Cardiac muscle cell (in vitro differentiated cells and primary cell): ENCODE measurements around a stretch of chr9.

GRCh38 chr9:129442763-129443423 is 178.0 kb downstream of the C9orf50 start:
- RAMPAGE, long total RNA, result no peak
- RRBS, result no CpG with 5 or more reads among the region's 13 CpGs

DNA sequence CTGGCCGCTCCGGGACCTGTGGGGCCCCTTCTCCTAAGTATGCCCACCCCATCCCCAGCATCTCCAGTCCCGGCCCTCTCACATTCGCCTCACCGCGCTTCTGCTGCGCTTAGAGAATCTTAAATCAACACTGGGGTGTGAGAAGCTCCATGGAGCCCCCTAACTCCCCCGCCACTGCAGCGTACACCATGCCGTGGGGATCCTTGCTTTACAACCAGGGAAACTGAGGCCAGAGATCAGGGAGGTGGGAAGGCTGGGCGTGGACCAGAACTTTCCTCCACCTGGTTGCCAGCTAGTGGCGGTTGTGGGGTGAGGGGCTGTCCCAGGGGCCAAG is 161.3 kb downstream of the C9orf50 start:
- RAMPAGE, long total RNA, result no peak
- RRBS, result 30% methylated on average over 3 of the region's 12 CpGs

- RAMPAGE, long total RNA, result no peak
- RRBS, result no CpG with 5 or more reads among the region's 29 CpGs
These were observed 115.8 kb downstream of the C9orf50 start for GRCh38 chr9:129504806-129505832.

GRCh38 chr9:129548387-129548916 is 72.4 kb downstream of the C9orf50 start:
- RAMPAGE, long total RNA, result no peak
- RRBS, result no CpG with 5 or more reads among the region's 10 CpGs

DNA sequence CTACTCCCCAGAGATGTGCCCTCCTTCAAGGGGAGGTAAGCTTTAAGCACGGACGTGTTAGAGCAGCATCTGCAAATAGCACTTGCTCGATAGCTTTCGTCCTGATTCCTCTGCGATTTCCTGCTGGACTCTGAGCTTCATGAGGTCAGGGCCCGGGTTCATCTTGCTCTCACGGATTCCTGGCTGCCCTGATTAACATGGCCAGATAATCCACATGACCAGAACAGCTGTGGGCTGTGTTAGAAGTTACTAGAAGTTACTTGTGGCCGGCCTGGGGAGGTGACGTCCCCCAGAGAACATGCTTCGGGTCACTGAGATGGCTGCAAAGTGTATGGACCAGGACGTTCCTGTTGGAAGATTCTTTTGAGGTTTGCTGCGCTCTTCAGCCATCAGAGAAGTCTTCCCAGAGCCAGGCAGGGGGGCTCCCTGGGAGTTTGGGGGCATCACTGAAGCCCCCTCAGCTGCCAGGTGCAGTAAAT is 14.4 kb downstream of the C9orf50 start:
- RAMPAGE, long total RNA, result no peak
- RRBS, result 14% methylated on average over 3 of the region's 12 CpGs

DNA sequence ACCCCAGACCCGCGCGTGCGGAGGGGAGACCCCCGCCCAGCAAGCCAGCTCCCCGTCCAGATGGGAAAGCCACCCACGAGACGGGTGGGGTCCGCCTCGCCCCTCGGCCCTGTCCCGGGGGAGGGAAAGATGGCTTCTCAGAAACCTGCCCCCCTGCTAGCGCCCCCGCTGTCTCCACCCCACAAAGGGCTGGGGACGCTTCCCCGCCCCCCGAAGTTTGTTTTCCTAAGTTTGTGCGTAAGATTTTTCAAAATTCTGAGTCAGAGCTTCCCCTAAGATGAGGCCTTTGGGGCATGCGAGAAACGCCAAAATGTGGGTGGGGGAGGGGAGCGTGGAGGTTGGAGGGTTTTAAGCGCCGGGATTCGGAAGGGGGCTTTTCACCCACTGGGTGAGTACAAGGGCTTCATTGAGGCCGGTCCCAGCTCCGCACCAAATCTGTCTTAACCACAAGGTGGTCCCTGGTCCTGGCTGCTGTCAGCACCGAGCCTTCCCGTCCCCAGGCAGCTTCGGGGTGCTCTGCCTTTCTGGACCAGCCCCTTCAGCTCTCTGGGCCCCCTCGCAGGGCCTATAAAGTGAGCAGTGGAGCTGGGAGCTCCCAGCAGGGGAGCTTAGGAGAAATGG is 32.3 kb downstream of the PRRX2 start:
- RAMPAGE, long total RNA, result no peak
- RRBS, result 5% methylated on average over 2 of the region's 30 CpGs

DNA sequence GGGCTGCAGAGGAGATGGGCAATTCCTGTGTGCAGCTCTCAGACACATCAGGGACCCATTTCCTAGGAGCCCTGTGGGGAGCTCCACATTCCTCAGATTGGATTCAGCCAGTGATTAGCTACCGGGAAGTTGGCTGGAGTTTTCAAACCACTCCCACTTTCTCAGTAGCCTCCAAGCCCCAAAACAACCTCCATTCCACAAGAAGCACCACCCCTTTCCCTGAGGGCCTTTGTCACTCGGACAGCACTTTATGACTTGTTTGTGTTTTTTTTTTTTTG is 9.2 kb upstream of the PTGES start:
- RAMPAGE, long total RNA, result no peak
- RRBS, result no CpG with 5 or more reads among the region's 2 CpGs

DNA sequence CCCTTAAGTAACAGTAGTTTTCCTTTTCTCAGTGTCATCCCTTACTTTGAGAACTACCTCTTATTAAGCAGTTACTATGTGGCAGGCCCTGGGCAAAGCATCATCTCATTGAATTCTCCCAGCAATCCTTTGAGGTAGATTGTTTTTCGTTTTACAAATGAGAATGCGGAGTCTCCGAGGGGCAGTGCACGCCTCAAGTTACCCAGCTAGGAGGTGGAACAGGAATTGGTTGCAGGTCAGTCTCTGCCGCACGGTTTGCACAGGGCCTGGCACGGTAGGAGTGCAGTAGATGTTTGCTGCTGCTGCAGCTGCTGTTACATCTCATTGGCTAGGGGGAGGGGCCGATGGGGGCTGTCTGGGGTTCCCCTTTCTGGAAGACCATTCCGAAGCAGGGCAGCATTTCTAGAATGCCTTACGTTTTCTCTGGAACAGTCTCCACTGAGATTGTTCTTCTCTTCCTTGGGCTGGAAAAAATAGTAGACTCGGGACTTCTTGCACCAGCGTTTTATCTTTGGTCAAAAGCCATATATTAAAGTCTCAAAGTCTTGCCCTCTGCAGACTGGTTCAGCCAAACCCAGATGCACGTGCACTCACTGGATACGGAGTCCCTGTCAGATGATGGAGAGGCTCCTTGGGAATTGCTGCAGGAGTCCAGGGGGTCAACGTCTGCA is 1.1 kb downstream of the USP20 start:
- RAMPAGE, long total RNA, result no peak
- RRBS, result no CpG with 5 or more reads among the region's 15 CpGs

DNA sequence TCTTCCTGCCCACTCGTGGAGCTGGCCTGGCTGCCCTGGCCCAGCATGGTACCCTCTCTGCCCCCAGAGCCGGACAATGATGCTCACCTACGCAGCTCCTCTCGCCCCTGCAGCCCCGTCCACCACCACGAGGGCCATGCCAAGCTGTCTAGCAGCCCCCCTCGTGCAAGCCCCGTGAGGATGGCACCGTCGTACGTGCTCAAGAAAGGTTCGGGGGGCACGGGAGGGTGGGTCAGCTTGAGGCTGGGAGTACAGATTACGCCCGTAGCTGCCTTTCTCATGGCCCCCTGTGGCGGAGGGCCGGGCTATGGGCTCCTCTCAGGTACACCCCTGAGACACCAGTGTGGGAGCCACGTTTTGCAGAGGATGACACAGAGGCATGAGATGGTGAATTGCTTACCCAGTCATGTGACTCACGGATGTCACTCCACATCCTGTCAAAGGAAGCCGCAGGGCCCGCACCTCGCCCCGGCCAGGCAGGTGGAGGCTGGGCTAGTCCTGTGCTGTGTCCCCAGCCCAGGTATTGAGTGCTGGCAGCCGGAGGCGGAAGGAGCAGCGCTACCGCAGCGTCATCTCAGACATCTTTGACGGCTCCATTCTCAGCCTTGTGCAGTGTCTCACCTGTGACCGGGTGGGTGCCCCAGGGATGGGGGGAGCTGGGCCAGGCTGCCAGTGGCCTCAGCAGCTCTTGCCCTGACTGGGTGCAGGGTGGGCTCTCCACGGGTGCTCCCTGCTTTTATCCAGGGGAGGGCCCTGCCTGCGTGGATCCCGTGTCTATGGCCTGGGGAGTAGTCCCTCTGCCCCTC is 33.7 kb downstream of the USP20 start:
- RAMPAGE, long total RNA, result no peak
- RRBS, result 91% methylated on average over 7 of the region's 33 CpGs

DNA sequence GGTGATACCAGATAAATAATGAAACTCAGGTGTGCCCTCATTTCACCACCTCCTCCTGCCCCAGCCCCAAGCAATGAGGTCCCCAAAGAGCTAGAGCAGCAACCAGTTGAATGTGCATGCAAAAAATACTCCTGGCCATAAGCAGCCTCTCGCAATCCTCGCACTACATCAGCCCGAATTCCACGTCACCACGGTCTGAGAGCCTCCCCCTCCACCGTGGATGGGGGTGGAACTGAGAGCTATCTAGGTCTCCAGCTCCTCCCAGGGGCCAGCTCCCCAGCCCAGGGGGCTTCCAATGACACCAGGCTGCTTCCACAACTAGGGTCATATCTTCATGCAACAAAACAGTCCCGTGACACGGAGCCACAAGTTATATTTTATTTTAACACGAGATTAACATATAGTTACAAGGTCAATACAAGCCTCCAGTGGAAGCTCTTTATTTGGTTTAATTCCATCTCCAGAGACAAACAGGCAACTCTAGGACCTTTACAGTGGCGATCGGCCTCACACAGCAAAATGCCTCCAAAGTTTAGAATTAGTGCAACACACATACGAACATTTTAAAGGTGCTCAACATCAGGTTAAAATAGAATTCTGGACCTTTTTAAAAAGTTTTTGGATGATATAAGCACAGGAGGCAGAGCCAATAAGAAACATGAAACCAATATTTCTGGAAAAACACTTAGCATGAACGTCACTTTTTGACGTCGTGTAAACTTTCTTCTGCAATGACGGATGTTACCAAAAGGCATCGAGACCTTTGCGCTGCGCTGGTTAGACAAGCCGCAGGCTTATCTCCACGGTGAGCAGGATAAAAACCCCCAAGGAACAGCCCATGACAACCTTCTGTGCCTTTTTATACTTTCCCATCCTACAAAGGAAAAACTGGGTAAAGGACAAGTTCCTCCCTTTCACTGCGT is 51.8 kb downstream of the USP20 start:
- RAMPAGE, long total RNA, result no peak
- RRBS, result no CpG with 5 or more reads among the region's 22 CpGs

DNA sequence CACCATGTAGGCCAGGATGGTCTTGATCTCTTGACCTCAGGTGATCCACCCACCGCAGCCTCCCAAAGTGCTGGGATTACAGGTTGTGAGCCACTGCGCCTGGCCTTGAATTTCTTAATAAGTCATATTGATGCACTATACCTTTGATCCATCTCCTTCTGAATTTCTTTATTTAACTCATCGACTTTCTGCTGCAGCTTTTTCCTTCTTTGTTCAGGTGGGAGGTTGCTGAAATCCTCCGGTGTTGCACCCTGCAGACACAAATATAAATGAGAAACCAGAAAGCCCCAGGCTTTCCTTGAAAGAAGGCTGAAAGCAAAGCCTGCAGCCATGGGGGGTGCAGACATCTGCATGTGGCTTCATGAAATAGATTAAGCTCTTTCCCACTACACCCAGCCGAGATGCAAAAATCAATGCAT is 73.5 kb downstream of the USP20 start:
- RAMPAGE, long total RNA, result no peak
- RRBS, result no CpG with 5 or more reads among the region's 5 CpGs

DNA sequence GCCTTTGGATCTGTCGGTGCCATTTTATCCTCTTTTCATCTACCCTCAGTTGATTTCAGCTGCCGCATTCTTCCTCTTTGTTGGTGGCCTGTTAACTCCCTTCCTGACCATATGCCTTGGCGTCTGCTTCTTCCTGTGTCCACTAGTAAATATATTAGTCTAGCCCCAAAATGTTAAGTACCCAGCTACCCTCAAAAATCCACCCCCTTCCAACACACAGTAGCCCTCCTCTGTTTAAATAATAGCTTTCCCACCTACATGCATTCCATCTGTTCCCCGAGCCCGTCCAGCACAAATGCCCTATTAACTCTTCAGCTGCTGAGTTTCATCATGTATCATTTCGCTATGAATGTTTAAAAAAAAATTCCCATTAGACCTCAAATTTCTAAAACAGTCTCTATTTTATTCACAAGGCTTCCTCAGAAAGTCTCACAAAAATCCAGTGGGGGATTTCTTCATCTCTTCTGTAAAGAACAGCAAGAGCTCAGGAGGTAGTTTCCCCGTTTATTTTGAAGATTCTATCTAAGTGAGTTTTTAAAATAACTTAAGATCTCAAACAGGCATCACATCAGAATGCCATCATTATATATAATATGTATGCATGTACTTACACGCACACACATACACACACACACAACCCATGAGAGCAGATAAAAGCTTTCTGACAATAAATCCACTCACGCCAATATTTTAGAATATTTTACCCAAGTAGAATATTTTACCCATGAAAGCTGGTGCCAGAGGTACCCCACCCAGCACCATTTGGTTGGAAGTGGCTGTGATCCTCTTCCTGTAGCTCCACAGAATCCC is 97.6 kb downstream of the USP20 start:
- RAMPAGE, long total RNA, result no peak
- RRBS, result no CpG with 5 or more reads among the region's 9 CpGs

DNA sequence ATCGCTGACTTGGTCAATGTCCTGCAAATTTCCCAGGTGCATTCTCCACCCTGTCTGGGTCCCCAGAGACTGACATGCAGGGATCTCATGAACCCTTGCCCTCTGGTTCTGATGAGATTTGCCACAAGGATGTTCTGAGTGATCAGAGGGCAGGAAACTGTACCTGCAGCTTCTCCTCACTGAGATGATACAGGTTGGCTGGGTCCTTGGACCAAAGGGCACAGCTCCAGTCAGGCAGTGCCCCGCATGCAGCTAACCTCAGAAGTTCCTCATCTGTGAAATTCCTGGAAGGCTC is 81.1 kb downstream of the FNBP1 start:
- RAMPAGE, long total RNA, result no peak
- RRBS, result no CpG with 5 or more reads among the region's 2 CpGs

GRCh38 chr9:129962214-129962685 is 80.7 kb downstream of the FNBP1 start:
- RAMPAGE, long total RNA, result no peak
- RRBS, result no CpG with 5 or more reads among the region's 9 CpGs

DNA sequence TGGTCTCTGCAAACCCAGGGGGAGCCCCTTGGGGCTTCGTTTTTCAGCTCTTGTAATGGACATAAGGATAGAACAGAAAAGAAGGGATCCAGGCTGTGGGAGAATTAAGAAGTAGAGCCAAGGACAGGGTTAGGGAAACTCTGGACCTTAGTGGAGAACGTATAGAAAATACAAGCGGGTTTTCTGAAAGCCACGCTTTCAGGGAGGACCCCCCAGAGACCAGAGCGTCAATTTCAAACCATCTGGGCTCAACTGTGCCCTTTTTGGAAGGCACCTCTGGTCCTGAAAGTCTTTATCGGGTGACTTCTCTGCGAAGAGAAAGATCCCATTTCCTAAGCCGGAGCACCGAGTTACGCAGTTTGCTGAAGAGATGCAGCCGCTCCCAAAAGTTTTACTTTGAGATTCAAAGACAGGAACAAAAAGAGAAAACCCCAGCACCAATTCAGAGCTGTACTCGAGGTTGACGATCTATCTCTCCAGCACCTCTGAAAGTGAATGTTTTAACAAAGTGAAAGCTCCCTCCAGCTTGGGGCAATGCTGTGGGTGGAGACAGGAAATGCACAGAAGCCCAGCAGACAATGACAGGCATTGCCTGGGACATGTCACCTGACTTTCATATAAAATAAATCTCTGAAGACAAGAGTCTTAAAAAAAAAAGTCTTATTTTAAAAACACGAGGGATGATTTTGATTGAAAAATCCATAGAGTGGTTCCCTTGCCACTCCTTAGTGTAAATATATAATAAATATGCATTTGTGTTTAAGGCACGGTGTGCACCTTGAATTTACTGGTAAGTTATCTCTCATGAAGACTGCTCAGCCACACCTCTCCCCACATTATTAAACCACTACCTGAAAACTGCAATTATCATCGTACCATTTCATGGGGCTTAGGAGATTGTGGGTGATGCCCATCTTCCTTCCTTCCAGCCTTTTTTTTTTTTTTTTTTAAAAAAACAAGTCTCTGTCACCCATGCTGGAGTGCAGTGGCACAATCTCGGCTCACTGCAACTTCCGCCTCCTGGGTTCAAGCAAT is 80.0 kb downstream of the FNBP1 start:
- RAMPAGE, long total RNA, result no peak
- RRBS, result no CpG with 5 or more reads among the region's 18 CpGs

DNA sequence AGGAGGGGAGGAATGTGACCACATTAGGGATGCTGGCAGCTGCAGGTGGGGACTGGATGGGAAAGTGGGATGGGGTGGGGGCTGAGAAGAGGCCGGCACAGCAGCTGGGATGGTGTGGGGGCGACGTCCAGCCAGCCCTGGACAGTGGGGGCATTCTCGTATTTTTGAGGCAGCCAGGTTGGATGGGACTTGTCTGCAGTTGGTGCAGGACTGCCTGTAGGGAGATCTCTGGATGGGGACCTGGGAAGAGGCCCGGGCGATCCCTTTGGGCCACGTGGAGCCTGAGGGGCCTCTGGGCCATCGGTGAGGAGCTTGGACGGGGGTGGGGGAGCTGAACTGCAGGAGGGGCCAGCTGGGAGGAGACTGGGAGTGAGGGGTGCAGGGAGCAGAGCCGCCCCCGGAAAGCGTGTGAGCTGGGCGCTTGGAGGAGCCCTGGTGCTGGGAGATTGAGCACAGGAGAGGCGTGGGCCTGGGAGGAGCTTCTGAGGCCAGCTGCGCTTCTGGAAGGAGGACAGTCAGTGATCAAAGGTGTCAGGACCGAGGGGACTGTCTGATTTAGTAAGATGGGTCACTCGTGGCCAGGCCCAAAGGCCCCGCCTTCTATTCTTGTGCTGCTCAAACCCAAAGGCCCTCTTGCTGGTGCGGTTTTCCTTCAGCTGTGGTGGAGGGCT is 21.2 kb downstream of the NCS1 start:
- RAMPAGE, long total RNA, result no peak
- RRBS, result no CpG with 5 or more reads among the region's 19 CpGs

GRCh38 chr9:130289376-130289781 is 23.8 kb downstream of the HMCN2 start:
- RAMPAGE, long total RNA, result no peak
- RRBS, result no CpG with 5 or more reads among the region's 6 CpGs

GRCh38 chr9:130319156-130319919 is 53.8 kb downstream of the HMCN2 start:
- RAMPAGE, long total RNA, result no peak
- RRBS, result no CpG with 5 or more reads among the region's 26 CpGs

- RAMPAGE, long total RNA, result no peak
- RRBS, result no CpG with 5 or more reads among the region's 31 CpGs
These were observed 55.3 kb downstream of the HMCN2 start for GRCh38 chr9:130320648-130321545.

GRCh38 chr9:130549116-130549553 is 30.2 kb upstream of the FUBP3 start:
- RAMPAGE, long total RNA, result no peak
- RRBS, result no CpG with 5 or more reads among the region's 3 CpGs